Measurements from ENCODE around the gene UBL3.

- PRO-cap, 6 experiments: no peak in any of the 6 experiments
- RAMPAGE, long total RNA, 2 experiments: no peak in any of the 2 experiments
Observed at GRCh38 chr13:28533841-28534166, 38.9 kb upstream of the FLT1 start.

GRCh38 chr13:28684276-28684621, 25.3 kb downstream of the POMP start:
- PRO-cap, 6 experiments: no peak in any of the 6 experiments
- RAMPAGE, long total RNA, 2 experiments: no peak in any of the 2 experiments
- RRBS: no CpG with 5 or more reads among the region's 7 CpGs

- PRO-cap, 6 experiments: peak in 2 of 6 experiments; most common minus-strand start chr13:29435210 (in 1)
- RAMPAGE, long total RNA, 2 experiments: no peak in any of the 2 experiments
- RRBS: no CpG with 5 or more reads among the region's 3 CpGs
Observed at GRCh38 chr13:29435081-29435390, 160.5 kb downstream of the SLC7A1 start.

DNA sequence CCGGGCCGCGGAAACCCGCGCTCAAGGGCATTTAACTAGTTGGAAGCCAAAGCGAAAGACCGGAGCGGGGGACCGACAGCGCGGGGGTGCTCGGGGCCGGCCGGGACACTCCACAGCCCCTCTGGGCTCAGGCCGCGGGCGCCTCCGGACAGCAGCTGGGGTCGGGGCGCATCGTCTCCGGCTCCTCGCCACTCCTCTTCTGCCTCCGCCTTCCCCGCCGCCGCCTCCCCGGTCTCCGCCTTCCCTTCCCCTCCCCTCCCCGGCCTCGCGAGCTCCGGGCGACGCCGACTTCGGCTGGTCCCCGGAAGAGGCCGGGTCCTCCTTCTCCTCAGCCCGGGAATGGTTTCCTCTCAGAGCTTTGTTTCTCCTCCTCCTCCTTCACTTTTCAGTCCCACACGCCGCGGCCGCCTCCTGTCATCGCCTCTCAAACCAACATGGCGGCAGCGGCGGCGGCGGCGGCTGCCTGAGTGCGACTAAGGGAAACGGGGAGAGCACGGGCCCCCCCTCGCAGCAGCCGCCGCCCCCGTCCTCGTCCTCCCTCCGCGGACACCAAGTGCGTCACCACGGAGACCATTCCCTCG, at the start of gene UBL3:
Gene UBL3, minus strand, starts transcription at position 475 of the 581 bp plus-strand sequence.
- PRO-cap, 6 experiments: peak in 6 of 6 experiments; most common plus-strand start position 265 of the sequence (in 2); most common minus-strand start position 201 of the sequence (in 6)
- RAMPAGE, long total RNA, 2 experiments: start-site peak on the minus strand in 2 of 2 experiments, centred at positions 472 to 508 of the sequence, 30 to 58 reads per replicate
- RRBS: 1% methylated on average over 22 of the region's 64 CpGs

DNA sequence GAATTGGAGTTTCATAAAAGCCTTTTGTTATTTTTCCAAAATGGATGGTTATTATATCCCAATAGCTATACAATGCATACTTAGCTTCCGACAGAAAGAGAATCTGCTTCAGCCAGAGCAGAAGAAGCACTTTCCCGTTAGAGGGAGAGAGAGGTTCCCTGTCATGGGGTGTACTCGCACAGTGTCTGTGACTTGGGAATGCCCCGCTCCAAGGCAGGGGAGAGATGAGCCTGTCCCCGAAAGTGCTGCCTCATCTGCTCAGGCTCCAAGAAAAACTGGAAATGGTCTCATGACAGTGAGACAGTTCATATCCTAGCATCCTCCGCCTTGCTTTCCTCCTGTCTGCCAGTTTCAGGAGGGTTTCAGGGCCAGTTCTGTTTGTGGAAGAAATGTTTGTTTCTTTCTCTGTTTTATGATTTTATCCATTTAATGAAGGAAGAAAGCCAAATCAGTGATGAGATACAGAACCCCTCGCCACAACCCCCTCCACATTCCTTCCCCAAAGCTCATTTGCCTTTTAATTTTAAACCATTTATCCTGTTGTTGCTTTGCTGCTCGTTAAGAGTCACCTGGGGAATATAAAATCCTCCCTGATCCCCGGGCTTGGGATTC, 144.5 kb upstream of the UBL3 start:
- PRO-cap, 6 experiments: no peak in any of the 6 experiments
- RAMPAGE, long total RNA, 2 experiments: no peak in any of the 2 experiments
- RRBS: no CpG with 5 or more reads among the region's 9 CpGs

DNA sequence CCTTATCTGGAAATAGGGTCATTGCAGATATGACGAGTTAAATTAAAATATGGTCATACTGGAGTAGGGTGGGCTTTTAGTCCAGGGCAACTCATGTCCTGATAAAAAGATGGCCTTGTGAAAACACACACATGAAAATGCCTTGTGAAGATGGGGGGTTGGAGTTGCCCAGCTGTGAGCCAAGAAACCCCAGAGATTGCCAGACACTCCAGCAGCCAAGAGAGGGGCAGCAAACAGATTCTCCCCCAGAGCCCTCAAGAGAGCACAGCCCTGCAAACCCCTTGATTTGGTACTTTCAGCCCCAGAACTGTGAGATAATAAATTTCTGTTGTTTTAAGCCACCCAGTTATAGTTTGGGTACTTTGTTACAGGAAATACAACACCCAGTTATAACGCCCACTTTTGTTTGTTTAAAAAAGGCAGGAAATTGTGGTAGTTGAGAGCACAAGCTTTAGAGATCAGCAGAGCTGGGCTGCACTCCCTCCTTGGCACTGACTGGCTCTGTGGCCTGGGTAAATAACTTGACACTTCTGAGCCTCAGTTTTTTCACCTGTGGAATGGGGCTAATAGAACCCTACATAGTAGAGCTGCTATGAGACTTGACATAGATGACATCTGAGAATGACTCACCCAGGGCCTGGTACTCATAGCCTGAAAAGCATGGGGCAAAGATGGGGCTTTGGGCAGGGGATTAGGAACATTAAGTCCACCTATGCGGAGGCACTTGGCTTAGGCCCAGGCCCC, 159.4 kb downstream of the KATNAL1 start:
- PRO-cap, 6 experiments: peak in 1 of 6 experiments; most common plus-strand start position 441 of the sequence (in 1); most common minus-strand start position 319 of the sequence (in 1)
- RAMPAGE, long total RNA, 2 experiments: no peak in any of the 2 experiments
- RRBS: no CpG with 5 or more reads among the region's 3 CpGs

GRCh38 chr13:30410004-30410476, 12.3 kb upstream of the UBE2L5 start:
- PRO-cap, 6 experiments: peak in 2 of 6 experiments; most common plus-strand start chr13:30410104 (in 2); most common minus-strand start chr13:30410095 (in 1)
- RAMPAGE, long total RNA, 2 experiments: no peak in any of the 2 experiments
- RRBS: no CpG with 5 or more reads among the region's 6 CpGs

- PRO-cap, 6 experiments: no peak in any of the 6 experiments
- RAMPAGE, long total RNA, 2 experiments: no peak in any of the 2 experiments
- RRBS: no CpG with 5 or more reads among the region's 5 CpGs
Observed at GRCh38 chr13:30466790-30467335, 1.1 kb upstream of the HMGB1 start.

- PRO-cap, 6 experiments: peak in 6 of 6 experiments; most common minus-strand start chr13:30617587 (in 3)
- RAMPAGE, long total RNA, 2 experiments: no peak in any of the 2 experiments
- RRBS: no CpG with 5 or more reads among the region's 20 CpGs
Observed at GRCh38 chr13:30617467-30617638, 367 bp upstream of the USPL1 start.

GRCh38 chr13:30622646-30623394, 5.1 kb downstream of the USPL1 start:
- PRO-cap, 6 experiments: no peak in any of the 6 experiments
- RAMPAGE, long total RNA, 2 experiments: no peak in any of the 2 experiments
- RRBS: no CpG with 5 or more reads among the region's 4 CpGs

- PRO-cap, 6 experiments: no peak in any of the 6 experiments
- RAMPAGE, long total RNA, 2 experiments: no peak in any of the 2 experiments
- RRBS: no CpG with 5 or more reads among the region's 2 CpGs
Observed at GRCh38 chr13:30737842-30738493, 2.6 kb downstream of the ALOX5AP start.

DNA sequence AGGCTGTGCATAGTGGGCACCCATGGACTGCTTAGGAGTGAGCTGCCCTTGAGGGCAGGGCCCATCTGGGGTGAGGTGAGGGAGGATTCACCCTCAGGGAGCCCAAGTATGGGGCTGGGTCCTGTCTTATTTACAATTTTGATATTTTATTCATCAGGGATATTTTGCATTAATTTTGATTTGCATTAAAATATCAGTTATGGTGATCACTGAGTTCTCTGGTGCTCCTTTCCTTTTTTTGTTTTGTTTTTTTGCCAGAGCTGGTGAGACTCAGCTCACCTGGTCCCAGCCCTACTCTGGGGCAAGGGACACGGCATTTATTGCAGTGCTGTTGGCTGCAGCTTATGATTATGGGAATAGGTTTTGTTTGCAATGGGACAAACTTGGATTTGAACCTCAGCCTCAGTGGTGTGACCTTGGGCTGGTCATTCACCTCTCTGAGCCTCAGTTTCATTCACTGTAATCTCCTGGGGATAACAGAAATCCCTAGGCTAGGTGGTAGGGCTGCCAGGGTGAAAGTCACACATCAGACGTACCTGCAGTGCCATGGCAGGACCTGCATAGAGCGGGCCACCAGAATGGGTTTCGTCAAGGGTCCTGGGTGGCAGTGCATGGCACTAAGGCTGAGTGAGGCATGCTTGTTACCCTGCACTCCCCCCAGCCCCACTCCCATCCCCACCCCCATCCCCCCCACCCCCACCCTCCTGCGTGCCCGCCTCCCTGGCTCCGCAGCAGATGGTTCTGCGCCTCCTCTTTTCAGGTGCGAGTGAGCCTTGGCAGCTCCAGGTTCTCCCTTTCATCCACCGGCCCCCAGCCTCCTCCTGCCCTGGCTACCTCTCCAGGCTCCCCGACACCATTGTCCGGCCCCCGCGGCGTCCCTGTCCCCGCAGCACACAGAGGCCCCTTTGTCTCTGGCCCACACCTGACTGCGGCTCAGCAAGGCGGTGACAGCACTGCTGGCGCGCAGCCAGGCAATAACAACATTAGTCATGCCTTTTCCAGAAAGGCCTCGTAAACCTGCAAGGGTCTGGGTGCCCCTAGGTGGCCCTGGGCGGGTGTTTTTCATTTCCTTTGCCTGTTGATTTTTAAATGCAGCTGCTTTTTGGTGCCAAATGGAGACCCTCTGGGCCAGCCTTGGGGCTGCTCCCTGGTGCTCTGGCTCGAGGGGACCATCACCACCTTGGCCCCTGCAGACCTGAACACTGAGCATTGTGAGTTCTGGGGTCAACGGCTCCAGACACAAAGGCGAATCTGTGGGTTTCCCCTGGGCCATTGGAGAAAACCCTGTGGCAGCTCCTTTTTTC, 73.5 kb upstream of the MEDAG start:
- PRO-cap, 6 experiments: no peak in any of the 6 experiments
- RAMPAGE, long total RNA, 2 experiments: no peak in any of the 2 experiments
- RRBS: 6% methylated on average over 3 of the region's 25 CpGs

DNA sequence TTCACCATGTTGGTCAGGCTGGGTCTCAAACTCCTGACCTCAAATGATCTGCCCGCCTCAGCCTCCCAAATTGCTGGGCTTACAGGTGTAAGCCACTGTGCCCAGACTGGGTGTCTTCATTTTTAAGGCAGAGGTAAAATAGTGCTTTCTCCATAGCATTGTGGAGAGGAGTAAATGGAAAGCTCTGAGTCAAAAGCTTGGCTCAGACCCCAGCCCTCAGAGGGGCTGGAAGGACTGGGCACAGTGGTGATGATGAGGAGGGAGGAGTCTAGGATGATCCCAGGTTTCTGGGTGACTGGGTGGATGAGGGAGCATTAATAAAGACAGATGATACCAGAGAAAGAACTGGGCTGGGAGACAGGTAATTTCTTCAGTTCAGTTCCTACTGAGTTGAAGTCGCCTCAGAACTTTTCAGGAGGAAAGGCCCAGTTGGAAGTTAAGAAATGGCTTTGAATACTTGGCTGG, 37.3 kb upstream of the MEDAG start:
- PRO-cap, 6 experiments: no peak in any of the 6 experiments
- RAMPAGE, long total RNA, 2 experiments: no peak in any of the 2 experiments
- RRBS: no CpG with 5 or more reads among the region's 2 CpGs

- PRO-cap, 6 experiments: no peak in any of the 6 experiments
- RAMPAGE, long total RNA, 2 experiments: no peak in any of the 2 experiments
- RRBS: no CpG with 5 or more reads among the region's 8 CpGs
Observed at GRCh38 chr13:31145344-31146017, 16.2 kb downstream of the HSPH1 start.

DNA sequence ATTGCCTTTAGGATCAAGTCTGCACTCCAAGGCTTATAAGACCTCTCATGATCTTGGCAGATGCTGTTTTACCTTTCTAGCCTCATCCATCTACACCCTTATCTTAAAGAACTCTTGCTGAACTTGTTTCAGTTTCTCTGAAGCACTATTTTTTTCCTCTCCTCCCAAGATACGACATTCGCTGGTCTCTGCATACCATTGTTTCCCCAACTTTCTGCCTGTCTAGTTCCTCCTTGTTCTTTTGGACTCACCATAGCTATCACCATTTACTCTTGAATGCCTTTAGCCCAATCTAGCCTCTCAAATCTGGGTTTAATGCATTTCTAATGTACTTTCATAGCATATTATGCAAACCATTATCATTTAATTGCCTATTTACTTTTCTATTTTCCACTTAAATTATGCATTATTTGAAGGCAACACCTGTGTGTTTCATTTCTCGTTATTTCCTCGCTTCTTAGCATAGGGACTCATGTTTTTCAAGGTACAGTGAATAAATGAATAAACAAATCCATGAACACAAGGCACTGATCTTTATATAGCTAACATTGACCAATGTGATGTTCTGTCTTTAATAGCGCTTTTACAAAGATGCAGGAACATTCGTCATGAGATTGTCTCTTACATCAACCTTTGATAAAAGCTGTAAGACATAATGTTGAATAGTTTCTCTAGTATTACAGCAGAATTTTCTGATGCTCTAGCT, 121.0 kb downstream of the B3GLCT start:
- PRO-cap, 6 experiments: no peak in any of the 6 experiments
- RAMPAGE, long total RNA, 2 experiments: no peak in any of the 2 experiments
- RRBS: no CpG with 5 or more reads among the region's 6 CpGs

- PRO-cap, 6 experiments: no peak in any of the 6 experiments
- RAMPAGE, long total RNA, 2 experiments: no peak in any of the 2 experiments
- RRBS: no CpG with 5 or more reads among the region's 2 CpGs
Observed at GRCh38 chr13:31807144-31807662, 67.9 kb downstream of the RXFP2 start.

GRCh38 chr13:31930845-31931441, 100.6 kb upstream of the FRY start:
- PRO-cap, 6 experiments: no peak in any of the 6 experiments
- RAMPAGE, long total RNA, 2 experiments: no peak in any of the 2 experiments
- RRBS: no CpG with 5 or more reads among the region's 3 CpGs

DNA sequence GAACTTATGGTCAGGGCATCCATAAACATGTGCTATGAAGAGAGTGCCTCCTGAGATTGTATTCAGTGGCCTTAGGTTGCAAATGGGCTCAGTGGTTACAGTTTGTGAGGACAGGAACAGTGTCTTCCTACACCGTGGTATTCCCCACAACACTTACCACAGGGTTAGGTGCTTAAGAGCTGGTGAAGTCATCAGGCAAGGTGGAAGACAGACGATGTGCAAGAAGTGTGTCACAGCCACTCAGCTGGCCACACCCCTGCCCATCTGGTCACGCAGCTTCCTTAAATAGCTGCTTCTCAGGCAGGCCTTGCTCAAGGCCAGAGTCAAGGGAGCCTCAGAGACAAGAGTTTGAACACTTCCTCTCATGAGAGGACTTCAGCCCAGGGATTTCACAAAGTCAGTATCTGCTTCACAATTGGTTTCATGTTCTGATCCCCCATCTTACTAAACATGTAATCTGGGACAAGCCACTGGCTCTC, 80.4 kb upstream of the FRY start:
- PRO-cap, 6 experiments: peak in 3 of 6 experiments; most common plus-strand start position 314 of the sequence (in 3); most common minus-strand start position 146 of the sequence (in 2)
- RAMPAGE, long total RNA, 2 experiments: no peak in any of the 2 experiments
- RRBS: no CpG with 5 or more reads among the region's 3 CpGs

DNA sequence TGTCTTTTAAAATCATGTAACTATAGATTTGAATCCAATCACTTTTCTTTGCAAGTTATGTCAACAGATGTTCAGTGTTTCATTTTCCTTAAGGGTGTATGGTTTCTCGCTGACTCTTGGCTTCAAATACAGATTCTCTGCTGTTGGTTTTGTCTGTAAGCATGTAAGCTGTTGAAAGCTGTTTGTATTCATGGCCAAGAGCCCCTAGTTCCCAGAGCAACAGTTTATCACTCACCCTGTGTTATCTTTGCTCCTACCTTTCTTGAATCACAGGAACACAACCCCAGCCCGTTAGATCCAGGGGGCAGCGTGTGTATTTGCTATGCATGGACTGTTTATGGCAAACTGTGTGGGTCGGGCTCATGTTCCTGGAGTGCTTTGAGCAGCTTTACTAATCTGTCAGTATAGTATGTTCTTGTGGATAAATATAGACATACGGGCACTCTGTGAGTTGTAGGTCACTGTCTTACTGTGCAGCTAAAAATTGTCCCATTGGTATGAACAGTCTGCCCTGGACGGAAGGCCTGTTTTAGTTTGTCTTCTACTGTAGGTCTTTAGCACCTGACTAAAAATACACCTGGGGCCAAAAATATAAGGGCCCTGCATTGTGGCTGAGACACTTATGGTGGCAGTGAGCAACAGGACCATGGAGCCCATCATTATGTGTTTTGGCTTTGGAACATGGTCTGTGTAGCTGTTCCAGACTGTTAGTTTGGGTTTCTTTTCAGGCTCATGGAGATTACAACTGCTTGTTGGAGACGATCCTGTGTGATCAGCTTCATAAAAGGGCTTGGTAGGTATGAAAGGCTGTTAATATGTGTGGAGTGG, 29.0 kb downstream of the FRY start:
- PRO-cap, 6 experiments: peak in 5 of 6 experiments; most common plus-strand start position 495 of the sequence (in 3); most common minus-strand start position 380 of the sequence (in 5)
- RAMPAGE, long total RNA, 2 experiments: start-site peak on the plus strand in 1 of 2 experiments, centred at positions 520 to 613 of the sequence, 50 to 83 reads per replicate
- RRBS: no CpG with 5 or more reads among the region's 7 CpGs

- PRO-cap, 6 experiments: no peak in any of the 6 experiments
- RAMPAGE, long total RNA, 2 experiments: no peak in any of the 2 experiments
- RRBS: no CpG with 5 or more reads among the region's 6 CpGs
Observed at GRCh38 chr13:32298357-32298904, 16.7 kb downstream of the ZAR1L start.

All from heart left ventricle (tissue), 7 donors.